ENCODE measurements around a stretch of chr13.

GRCh38 chr13:18297368-18297800, 884.2 kb downstream of the TUBA3C start:
- RRBS: no CpG with 5 or more reads among the region's 52 CpGs
CAGE:
- cytosol, long polyA plus RNA: no peak
- long polyA plus RNA: no peak
- nucleus, long polyA plus RNA: no peak

- RRBS: no CpG with 5 or more reads among the region's 14 CpGs
CAGE:
- cytosol, long polyA plus RNA: no peak
- long polyA plus RNA: no peak
- nucleus, long polyA plus RNA: no peak
Observed at GRCh38 chr13:19118450-19118772, 63.2 kb downstream of the TUBA3C start.

- RRBS: no CpG with 5 or more reads among the region's 13 CpGs
CAGE:
- cytosol, long polyA plus RNA: no peak
- long polyA plus RNA: no peak
- nucleus, long polyA plus RNA: no peak
Observed at GRCh38 chr13:19344367-19344587, 162.7 kb upstream of the TUBA3C start.

DNA sequence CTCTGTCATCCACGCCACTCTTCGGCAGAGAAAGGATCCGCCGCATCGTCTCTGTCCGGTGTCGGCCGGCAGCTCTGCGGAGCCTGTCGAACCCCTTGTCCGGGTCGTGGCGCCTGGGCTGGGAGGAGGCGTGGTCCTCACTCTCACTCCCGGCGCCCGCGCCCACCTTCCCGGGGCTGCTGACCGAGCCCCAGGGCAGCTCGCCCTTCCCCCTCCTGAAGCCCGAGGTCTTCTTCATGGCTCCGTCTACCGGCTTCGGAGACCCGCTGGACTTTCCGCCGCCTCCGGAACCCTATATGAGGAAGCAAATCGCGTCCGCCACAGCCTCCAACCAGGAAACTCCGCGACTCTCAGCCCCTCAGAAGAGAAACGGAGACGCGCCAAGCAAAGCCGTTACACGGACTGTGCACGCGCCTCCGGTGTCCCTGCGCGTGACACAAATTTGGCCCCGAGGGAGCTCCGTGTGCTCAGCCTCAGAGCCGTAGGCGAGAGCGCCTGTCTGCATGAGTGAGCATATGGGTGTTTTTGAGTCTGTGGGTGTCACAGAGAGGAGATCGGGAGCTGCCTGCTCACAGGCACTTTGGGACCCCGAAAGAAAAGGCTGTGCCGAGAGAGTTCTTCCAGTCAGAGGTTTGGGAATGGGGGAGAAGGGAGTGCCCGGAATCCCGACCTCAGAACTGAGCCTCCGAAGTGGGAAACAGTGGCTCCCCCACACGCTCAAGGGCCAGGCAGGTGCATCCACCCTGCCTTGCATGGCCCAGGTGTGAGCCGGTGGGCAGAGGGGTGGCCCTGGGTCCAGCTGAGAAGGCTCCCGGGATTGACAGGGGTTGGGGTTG, 163.2 kb upstream of the TUBA3C start:
- RRBS: 12% methylated on average over 5 of the region's 58 CpGs
CAGE:
- cytosol, long polyA plus RNA: no peak
- long polyA plus RNA: no peak
- nucleus, long polyA plus RNA: no peak

GRCh38 chr13:19635708-19636088, 2.2 kb downstream of the MPHOSPH8 start:
- RRBS: no CpG with 5 or more reads among the region's 8 CpGs
CAGE:
- cytosol, long polyA plus RNA: no peak
- long polyA plus RNA: no peak
- nucleus, long polyA plus RNA: no peak

- RRBS: no CpG with 5 or more reads among the region's 6 CpGs
CAGE:
- cytosol, long polyA plus RNA: no peak
- long polyA plus RNA: no peak
- nucleus, long polyA plus RNA: no peak
Observed at GRCh38 chr13:19714187-19714912, 68.4 kb downstream of the PSPC1 start.

GRCh38 chr13:19848722-19849083, 14.7 kb downstream of the ZMYM5 start:
- RRBS: no CpG with 5 or more reads among the region's 3 CpGs
CAGE:
- cytosol, long polyA plus RNA: no peak
- long polyA plus RNA: no peak
- nucleus, long polyA plus RNA: no peak

DNA sequence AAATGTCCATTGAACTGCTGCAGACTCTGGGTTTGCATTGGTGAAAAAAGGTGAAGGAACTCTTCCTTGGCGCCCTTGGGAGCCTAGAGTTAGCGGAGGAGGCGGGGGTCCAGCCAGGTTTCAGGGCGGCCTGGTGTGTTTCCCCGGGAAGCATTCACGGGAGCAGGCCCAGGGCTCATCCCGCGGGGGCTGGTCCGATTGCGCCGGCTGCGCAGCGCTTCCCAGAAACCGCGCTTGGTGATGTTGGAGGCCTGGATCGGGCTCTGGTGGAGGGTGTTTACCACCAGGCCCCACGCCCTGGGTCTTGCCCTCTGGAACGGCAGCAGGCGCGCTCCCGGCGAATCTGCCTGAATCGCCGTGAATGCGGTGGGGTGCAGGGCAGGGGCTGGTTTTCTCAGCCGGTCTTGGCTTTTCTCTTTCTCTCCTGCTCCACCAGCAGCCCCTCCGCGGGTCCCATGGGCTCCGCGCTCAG, 69.2 kb upstream of the GJB6 start:
- RRBS: 8% methylated on average over 17 of the region's 30 CpGs
CAGE:
- cytosol, long polyA plus RNA: no peak
- long polyA plus RNA: no peak
- nucleus, long polyA plus RNA: no peak

DNA sequence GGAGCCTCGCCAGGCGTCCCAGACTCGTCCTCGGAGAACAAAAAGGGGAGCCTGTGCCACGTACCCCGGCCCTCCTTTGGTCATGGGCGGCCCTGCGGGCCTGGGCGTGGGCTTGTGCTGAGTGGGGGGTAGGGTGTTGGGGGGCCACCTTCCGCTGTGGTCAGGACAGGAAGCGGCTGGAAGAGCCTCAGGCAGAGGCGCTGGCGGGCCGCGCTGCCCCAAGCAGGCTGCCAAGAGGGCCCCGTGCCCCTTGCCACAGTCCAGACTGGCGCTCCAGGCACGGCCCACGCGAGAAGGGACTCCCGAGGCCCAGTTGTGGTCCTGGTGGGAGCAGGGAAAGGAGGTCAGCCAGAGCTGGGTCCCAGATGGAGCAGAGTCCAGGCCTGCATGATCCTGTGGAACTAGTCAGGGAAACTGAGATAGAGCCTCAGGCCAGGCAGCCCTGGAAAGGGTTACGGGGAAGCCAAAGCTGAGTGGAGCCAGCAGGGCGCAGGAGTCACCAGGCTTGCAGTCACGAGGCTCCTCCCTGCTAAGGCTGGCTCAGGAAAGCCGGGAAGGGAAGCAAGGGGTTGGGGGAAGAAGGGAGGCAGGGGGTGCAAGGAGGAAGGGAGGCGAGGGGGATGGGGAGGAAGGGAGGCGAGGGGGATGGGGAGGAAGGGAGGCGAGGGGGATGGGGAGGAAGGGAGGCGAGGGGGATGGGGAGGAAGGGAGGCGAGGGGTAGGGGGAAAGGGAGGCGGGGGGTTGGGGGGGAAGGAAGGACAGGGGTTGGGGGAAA, 135.0 kb downstream of the CRYL1 start:
- RRBS: no CpG with 5 or more reads among the region's 31 CpGs
CAGE:
- cytosol, long polyA plus RNA: no peak
- long polyA plus RNA: no peak
- nucleus, long polyA plus RNA: no peak

GRCh38 chr13:20939469-20940078, 37.0 kb upstream of the XPO4 start:
- RRBS: no CpG with 5 or more reads among the region's 6 CpGs
CAGE:
- cytosol, long polyA plus RNA: no peak
- long polyA plus RNA: no peak
- nucleus, long polyA plus RNA: no peak

GRCh38 chr13:21054285-21055132, 6.9 kb downstream of the LATS2 start:
- RRBS: no CpG with 5 or more reads among the region's 12 CpGs
CAGE:
- cytosol, long polyA plus RNA: no peak
- long polyA plus RNA: no peak
- nucleus, long polyA plus RNA: no peak

- RRBS: 2% methylated on average over 33 of the region's 58 CpGs
CAGE:
- cytosol, long polyA plus RNA: no peak
- long polyA plus RNA: no peak
- nucleus, long polyA plus RNA: no peak
Observed at GRCh38 chr13:21060582-21060976, 807 bp downstream of the LATS2 start.

DNA sequence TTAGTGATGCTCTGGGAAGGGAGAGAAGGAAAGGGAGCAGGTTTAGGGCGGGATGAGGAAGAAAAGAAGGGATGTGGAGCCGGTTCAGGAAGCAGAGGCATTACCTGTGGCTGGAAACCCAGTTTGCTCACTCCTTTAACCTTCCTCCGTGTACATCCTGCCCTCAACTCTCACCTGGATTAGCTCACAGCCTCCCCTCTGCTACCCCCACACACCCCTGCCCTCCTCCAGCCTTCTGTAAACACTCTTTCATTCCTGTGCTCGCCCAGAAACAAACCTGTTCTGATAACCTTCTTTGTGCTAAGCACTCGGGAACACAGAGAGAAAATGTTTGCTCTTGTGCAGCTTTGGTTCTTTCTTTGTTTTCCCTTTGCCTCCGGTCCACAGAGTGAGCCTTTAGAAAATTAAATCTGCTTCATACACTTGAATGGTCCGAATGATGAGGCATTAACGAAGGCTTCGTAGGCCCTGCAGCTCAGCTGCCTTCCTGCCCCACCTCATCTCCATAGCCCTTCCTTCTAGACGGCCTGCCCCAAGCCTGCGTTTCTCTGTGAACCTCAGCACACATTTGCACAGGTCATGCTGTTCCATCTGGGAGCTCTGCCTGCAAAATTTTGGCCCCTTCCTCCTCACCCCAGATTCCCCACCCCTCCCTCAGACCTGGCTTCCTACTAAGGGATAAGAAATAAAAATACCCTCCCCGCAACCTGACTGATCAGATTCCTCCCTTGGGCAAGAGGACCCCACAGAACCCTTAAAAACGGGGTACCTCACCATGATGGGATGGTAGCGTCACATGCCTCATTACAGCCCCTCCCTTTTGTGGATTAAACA, 6.7 kb upstream of the ZDHHC20 start:
- RRBS: no CpG with 5 or more reads among the region's 14 CpGs
CAGE:
- cytosol, long polyA plus RNA: no peak
- long polyA plus RNA: no peak
- nucleus, long polyA plus RNA: no peak

DNA sequence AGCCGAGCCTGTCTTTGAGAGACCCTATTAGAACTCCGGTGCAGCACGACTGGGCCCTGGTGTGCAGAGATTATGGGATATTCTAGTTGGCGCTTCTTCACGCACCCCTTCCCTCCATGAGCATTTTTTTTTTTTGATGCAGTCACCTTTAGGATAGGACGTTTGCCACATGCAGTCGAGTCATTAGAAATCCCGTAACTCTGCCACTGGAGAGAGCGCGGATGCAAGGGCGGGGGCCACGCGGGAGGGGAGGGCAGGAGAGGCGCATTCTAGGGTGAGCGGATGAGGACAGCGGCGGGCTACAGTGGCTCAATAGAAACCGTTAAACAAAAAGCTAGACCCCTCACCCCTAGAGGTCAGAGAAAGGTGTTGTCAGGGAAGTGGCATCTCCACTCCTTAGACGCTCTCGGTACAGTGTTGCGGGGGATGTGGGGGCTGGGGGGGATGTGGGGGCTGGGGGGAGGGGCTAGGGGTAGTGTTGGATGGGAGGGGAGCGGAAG, 3.8 kb downstream of the FGF9 start:
- RRBS: 0% methylated on average over 2 of the region's 22 CpGs
CAGE:
- cytosol, long polyA plus RNA: no peak
- long polyA plus RNA: no peak
- nucleus, long polyA plus RNA: no peak

- RRBS: no CpG with 5 or more reads among the region's 43 CpGs
CAGE:
- cytosol, long polyA plus RNA: no peak
- long polyA plus RNA: no peak
- nucleus, long polyA plus RNA: no peak
Observed at GRCh38 chr13:22696275-22696990, 484.3 kb upstream of the SGCG start.

DNA sequence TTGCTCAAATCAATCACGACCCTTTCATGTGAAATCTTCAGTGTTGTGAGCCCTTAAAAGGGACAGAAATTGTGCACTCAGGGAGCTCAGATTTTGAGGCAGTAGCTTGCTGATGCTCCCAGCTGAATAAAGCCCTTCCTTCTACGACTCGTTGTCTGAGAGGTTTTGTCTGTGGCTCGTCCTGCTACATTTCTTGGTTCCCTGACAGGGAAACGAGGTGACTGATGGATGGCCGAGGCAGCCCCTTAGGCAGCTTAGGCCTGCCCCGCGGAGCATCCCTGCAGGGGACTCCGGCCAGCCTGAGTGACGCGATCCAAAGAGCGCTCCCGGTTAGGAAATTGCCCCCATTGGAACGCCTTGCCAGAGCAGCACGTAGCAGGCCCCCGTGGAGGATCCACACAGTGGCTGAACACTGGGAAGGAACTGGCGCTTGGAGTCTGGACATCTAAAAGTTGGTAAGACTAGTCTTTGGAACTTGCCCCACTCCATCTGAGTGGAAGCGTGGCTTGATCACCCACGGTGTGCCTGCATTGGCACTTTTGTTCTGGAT, 296.9 kb upstream of the SGCG start:
- RRBS: no CpG with 5 or more reads among the region's 19 CpGs
CAGE:
- cytosol, long polyA plus RNA: no peak
- long polyA plus RNA: no peak
- nucleus, long polyA plus RNA: no peak

GRCh38 chr13:23147955-23148256, 32.9 kb upstream of the SGCG start:
- RRBS: no CpG with 5 or more reads among the region's 6 CpGs
CAGE:
- cytosol, long polyA plus RNA: no peak
- long polyA plus RNA: no peak
- nucleus, long polyA plus RNA: no peak

DNA sequence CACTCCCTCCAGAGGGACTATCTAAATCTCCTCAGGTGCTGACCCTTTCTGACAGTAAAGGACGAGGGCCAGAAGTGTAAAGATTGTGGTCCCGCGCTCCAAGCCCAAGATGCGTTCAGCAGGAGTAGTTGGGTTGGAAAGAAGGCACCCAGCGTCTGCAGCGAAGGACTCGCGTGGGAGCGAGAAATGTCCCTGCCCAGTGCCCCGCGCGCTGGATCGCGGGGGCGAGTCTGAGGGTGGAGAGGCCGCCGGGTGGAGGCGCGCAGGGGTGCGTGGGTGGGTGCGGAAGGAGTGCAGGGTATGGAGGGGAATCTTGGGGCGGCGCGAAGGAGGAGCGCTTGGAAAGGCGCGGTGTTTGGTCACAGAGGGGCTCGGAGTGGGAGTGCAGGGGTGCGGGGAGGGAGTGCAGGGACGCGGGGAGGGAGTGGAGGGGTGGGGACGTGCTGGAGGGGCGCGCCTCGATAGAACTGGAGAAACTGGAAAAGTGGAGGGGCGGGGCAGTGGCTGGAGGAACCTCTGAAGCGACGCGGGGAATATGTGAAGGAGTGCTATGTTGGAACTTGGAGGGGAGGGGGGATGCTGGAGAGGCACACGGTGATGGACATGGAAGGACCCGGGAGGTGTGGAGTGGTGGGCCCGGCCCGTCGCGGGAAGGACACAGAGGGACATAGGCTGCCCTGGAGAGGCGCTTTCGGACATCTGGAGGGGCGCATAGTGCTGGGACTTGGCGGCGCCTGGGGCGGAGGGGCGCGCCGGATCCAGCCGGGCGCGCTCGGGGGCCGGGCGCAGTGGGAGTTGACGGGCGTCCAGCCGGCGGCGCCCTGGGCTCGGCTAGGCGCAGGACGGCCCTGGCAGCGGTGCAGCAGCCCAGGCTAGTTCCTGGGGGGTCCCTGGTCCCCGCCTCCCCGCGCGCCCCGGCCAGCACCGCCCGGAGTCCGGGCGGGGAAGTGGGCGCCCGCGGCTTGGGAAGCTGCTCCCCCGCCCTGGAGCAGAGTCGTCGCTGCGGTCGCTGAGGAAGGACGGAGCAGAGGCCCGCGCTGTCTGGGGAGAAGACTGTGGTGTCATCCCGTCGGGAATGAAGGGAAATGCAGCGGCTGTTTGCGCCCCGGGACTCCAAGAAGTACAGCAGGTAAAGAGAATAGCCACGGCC, 20.9 kb upstream of the SGCG start:
- RRBS: under 1% methylated on average over 21 of the region's 95 CpGs
CAGE:
- cytosol, long polyA plus RNA: no peak
- long polyA plus RNA: no peak
- nucleus, long polyA plus RNA: no peak

DNA sequence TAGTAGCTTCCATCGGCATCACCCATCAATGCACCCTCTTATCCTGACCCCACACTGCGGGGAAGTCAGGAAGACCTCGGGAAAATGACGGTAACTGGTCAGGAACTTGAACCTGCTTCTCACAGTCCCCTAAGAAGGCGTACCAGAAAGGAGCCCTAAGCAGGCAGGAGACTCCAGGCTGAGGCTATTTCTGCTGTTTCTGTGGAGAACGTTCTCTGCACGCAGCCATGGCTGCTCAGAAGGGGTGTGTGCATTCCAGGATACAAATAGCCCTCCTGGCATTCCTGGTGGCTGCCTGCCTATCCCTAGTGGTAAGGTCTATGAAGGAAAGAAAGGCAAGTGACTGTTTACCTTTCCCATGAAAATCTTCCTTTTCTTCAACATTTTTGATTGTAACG, 2.5 kb downstream of the SGCG start:
- RRBS: no CpG with 5 or more reads among the region's 8 CpGs
CAGE:
- cytosol, long polyA plus RNA: no peak
- long polyA plus RNA: no peak
- nucleus, long polyA plus RNA: no peak

GRCh38 chr13:23618269-23618718, 48.1 kb downstream of the TNFRSF19 start:
- RRBS: no CpG with 5 or more reads among the region's 6 CpGs
CAGE:
- cytosol, long polyA plus RNA: no peak
- long polyA plus RNA: no peak
- nucleus, long polyA plus RNA: no peak

All from SK-N-SH (cell line).